Umbilical cord (tissue), 2 donors: ENCODE measurements around a stretch of chr1.

DNA sequence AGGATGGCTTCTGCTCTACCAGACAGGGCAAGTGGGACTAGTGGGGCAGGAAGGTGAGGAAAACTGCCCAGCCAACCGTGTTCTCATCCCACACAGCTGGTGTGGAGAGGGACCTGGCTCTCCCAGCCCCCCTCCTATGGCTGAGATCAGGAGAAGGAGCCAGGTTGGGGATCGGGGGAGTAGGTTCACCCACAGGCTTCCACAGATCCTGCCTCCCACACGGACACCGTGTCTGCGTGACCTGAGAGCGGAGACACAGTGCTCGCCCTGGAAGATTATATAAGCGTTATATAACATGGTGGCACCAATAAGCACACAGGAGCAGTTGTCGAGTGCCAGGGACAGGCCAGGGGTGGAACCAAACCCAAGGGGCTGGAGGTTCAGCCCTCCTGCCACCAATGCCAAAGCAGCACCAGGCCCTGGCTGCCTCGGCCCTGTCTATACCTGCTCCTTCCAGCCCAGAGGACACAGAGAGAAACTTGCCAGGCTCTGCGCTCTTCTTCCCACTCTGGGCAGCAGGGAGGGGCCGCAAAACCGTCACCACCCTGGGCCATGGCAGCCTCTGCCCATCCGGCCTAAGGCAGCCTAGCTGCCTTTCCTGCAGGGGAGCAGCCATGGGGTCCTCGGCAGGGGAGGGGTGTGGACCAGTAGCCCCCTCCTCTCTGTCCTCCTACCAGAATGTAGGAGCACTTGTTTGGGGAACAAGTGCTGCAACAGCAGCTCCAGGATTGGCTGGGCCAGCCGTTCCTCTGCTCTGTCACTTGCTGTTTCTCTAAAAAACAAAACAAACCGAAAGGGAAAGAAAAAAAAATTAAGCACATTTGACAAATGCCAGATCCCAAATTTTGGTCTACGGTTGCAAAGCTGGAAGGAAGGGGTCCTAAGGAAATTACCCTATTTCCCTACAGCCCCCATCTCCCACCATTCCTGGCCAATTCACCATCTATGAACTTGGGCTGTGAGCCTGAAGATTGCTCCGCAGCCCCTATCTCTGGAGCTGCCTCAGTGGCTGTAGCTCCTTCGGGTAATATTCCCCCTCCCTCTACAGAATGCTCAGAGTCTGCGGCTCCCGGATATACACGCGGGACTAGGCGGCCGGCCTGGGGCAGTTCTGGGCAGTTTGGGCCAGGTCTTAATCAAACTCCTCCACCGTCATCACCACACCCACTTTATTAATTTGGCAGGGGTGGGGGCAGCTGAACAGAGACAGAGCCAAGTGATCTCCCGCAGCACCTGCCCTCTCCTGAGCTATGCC, 43.2 kb downstream of the CD34 start:
- RAMPAGE, long total RNA: no peak

- RAMPAGE, long total RNA: no peak
Observed at GRCh38 chr1:207872762-207873621, 37.9 kb downstream of the CD34 start.

DNA sequence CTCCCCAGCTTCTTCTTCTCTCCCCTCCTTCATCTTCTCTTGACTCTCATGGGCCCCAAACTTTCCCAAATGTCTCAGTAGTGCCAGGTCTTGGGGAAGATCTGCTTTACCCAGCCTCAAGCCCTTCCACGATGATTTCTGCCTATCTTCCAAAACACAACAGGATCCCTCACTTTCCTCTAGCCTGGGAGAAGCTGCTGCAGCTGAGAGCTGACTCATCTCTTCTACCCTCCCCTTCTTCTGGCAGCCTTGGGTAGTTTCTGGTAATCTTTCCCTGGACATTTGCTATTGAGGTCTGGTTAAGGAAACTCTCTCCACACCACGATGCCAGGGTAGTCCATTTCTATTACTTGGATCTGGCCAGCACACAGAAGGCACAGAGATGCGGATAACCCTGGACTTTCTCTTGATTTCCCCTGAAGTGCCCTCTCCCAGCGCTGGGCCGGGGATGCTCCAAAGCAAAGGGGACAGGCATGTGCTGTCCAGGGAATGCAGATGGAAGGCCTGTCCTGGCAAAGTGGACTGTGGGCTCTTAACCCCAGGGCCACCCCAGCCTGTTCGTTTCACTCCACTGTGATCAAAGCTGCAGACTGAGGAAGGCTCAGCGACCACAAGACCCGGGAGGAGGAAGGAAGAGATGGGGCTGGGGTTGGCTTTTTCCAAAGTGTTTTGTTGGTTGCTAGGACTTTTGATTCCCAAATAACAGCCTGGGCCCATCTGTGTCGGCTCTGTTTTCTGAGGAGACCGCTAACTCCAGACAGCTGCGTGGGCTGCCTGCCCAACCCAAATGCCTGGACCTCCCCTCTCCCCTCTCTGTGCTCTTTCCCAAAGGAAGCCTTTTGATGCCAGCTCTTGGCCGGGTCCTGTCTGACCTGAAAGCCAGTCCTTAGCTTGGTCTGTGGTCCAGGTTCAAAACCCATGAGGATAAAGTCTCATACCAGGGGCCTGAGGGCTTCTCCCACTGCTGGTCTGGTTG, 119.3 kb upstream of the CD34 start:
- RAMPAGE, long total RNA: no peak

DNA sequence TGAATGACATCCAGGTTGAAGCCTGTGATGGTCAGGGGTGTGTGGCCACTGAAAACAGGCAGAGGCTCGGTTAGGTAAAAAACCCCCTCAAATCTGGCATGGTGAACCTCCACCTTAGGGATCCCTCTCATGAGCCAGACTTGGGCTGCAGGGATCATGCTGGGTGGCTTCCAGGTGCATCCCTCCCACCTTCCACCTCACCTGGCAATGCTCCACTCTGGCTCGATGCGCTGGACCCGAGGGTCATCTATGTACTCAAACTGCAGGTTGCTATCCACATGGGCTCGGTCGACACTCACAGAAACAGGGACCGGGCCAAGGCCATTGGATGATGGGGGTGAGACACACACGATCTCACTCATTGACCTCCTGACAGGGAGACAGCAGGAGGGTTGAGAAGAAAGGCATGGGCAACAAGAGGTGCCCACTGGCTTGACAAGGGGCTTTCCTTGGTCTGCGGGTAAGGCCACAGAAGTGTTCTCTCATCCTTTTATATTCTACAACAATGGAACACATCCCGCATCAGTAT, 140.2 kb upstream of the CD34 start:
- RAMPAGE, long total RNA: no peak

- RAMPAGE, long total RNA: no peak
Observed at GRCh38 chr1:208073273-208073553, 162.3 kb upstream of the CD34 start.

DNA sequence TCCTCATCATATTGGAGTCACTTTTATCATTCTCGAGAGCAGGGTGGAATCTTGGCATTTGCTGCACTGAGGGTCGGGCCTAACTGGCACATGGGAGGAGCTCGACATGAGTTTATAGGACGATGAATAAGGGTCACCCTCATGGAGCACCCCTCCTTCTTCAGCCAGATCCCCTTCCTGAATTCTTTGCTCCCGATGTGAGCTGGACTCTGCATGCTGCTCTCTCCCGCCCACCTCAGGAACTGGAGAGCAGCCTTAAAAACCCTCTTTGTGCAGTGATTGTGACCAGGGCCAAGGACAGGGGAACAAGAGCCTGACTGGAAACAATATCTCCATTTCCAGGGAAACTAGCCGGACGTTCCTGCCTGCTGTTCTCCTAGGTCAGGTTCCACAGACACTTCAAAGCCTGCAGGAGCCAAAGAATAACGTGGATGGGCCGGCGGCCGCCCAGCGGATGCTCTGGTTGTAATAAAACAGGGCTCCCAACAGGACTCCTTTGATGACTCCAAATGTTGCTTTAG, 162.4 kb downstream of the PLXNA2 start:
- RAMPAGE, long total RNA: no peak

GRCh38 chr1:208988728-208989173, 594.8 kb upstream of the CAMK1G start:
- RAMPAGE, long total RNA: no peak

GRCh38 chr1:209209893-209210229, 373.7 kb upstream of the CAMK1G start:
- RAMPAGE, long total RNA: no peak

DNA sequence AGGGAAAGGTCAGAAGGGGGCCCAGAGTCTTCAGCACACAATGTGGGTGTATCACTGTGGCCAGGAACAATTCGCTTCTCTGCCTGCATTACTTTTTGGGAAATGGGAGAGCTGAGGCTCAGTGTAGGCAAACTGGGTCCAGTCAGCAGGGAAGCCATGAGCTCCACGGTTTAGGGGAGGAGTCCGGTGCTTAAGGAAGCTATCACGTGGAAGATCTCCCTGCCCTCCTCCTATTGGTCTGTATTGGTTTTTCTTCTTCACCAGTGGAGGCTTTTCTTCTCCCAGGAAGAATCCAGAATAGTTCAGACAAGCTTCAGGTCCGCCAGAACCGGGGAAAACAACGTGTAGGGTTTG, 156.3 kb upstream of the CAMK1G start:
- RAMPAGE, long total RNA: no peak

DNA sequence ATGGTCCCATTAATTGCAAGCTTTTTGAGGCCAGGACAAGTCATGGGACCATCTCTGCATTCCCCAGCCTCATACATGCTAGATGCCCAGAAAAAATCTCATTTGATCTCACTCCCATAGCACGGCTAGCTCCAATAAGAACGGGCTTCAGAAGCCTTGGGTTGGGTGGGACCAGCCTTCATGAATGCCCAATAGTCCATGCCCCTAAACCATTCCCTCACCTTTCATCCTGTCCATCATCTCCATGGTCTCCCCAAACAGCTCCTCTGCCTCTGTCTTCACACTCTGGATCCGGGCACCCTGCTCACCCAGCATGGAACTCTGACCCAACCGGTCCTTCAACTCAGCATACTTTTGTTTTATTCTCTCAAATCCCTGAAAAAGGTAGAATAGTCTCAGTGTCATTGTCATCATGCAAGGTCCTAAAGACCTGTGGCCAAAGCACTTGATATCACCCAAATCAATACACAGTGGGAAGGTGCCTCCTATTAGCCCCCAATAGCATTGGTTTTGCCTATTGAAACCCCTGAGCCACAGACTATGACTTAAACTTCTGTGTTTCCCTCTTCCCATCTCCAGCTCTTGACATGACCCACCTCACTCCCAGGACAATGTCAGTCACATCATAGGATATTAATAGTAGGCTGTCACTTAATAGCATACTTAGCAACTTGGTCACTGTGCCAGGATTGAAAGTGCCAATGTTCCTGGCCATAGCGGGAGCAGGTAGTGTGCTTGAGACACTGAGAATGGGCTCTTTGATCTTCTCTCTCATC, 32.9 kb downstream of the CAMK1G start:
- RAMPAGE, long total RNA: no peak

- RAMPAGE, long total RNA: no peak
Observed at GRCh38 chr1:209657049-209657770, 5.0 kb upstream of the LAMB3 start.

GRCh38 chr1:209673632-209674668, 1.3 kb upstream of the G0S2 start:
- RAMPAGE, long total RNA: no peak

- RAMPAGE, long total RNA: no peak
Observed at GRCh38 chr1:209765865-209766546, 10.2 kb downstream of the TRAF3IP3 start.

DNA sequence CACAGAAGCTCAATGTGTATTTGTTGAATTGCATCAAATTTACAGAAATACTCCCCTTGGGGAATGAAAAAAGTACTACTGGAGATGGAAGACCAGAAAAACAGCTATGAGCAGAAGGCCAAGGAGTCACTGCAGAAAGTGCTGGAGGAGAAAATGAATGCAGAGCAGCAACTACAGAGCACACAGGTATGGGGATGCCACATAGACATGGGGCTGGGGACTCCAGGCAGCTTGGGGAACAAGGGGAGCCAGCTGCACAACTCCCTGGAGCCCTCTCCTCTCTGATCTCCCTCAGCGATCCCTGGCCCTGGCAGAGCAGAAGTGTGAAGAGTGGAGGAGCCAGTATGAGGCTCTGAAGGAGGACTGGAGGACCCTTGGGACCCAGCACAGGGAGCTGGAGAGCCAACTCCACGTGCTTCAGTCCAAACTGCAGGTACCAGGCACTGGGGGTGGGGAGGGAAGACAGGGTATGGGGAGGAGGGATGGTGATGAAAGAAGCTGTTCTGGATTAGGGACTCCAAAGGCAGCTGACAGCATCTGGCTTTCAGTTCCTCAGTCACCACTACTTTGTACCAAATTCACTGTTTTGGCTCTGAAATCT, 9.0 kb downstream of the C1orf74 start:
- RAMPAGE, long total RNA: no peak

- RAMPAGE, long total RNA: no peak
Observed at GRCh38 chr1:209790441-209791216, 6.3 kb upstream of the C1orf74 start.

DNA sequence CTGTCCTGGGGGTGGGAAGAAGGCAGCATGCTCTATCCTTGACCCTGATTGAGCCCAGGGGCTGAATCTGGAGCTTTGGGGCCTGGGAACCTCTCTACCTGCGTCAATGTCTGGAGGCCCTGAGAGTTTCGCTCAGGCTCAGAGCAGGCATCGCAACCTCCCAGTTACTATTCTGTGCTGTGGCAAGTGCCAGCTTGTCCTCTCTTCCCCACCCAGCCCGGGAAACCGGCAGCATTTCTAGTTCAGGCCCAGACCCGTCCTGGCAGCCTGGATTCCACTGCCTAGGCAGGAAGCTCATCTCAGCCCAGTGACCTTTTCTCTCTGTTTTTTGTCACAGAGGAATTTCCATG, 10.0 kb upstream of the IRF6 start:
- RAMPAGE, long total RNA: no peak

DNA sequence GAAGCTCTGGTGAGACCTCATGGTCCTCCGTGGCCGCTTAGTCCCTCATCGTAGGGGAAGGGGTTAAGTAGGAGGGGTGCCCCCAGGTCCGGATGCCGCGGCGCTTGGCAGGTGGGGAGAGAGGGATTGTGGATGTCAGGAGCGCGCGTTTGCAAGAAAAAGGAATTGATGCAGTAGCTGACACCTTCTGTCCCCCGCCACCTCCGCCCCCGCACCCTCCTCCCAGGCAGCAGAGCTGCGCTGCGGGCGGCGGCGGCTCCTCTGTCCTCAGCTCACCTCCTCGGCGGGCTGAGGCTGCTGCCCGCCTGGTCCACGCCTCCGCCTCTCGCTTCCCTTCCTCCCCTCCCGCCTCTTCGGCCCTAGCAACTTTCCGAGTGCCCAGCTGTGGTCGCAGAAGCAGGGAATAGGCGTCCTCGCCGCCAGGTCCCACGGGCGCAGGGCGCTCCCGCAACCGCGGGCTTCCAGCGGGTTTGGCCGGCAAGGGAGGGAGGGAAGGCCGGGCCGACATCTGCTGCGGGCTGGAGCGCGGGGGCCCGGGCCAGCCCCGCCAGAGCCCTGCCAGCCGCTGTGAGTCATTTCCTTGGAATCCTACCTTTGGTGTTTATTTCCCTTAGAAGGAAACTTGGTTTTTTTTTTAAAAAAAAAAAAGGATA, 889 bp downstream of the SERTAD4 start:
- RAMPAGE, long total RNA: start-site peak on the minus strand centred at position 494 of the sequence, 112 bp wide, 139 and 220 reads in 2 replicates

- RAMPAGE, long total RNA: no peak
Observed at GRCh38 chr1:210251039-210252352, 18.9 kb downstream of the SERTAD4 start.

- RAMPAGE, long total RNA: no peak
Observed at GRCh38 chr1:210374393-210374792, 45.7 kb downstream of the HHAT start.

DNA sequence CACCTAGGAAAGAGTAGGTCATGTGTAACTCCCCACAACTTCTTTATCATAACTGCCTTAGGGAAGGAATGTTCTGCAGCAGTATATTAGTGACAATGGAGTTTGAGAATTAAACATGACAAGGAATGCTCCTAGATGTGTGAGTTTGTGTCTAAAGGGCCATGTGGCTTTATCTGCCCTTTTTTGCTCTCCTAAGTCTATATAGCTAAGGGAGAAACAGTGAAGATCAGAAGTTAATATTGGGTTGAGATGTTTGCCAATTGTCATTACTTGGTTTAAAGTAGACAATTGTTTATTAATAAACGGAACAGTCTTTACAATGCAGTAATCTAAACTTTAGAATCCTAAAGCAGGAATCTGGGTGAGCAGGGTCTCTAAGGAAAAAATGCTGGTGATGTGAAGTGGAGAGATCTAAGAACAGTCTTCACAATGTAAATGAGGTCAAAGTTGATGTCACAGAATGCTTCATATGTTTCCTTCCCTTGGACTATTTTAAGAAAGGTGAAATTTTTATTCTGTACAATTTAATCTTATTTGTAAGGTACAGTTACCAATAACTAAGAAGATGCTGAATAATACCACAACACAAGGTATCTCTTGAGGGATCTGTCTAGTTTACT, 9.0 kb upstream of the TRAF5 start:
- RAMPAGE, long total RNA: no peak